Mesenchymal stem cell of the bone marrow (primary cell): ENCODE measurements around a stretch of chr13.

DNA sequence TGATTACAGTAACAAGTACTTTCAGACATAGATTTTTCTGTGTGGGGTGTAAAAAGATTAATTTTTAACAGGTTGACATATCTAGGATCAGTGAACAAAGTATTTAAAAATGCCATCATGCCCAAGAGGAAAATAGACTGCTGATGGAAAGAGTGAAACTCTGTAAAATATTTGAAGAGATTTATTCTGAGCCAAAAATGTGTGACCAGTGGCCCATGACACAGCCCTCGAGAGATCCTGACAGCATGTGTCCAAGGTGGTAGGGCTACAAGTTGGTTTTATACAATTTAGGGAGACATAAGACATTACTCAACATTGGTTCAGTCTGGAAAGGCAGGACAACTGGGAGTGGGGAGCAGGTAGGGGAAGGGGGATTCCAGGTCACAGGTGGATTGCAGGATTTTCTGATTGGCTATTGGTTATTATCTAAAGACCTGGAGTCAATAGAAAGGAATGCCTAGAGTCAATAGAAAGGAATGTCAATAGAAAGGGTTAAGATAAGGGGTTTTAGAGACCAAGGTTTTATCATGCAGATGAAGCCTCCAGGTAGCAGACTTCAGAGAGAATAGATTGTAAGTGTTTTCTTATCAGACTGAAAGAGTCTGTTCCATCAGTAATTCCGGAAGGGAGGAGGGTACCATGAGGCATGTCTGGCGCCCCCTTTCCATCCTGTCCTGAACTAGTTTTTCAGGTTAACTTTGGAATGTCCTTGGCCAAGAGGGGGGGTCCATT is 29.1 kb downstream of the TNFRSF19 start:
- CAGE, long polyA plus RNA = no peak

DNA sequence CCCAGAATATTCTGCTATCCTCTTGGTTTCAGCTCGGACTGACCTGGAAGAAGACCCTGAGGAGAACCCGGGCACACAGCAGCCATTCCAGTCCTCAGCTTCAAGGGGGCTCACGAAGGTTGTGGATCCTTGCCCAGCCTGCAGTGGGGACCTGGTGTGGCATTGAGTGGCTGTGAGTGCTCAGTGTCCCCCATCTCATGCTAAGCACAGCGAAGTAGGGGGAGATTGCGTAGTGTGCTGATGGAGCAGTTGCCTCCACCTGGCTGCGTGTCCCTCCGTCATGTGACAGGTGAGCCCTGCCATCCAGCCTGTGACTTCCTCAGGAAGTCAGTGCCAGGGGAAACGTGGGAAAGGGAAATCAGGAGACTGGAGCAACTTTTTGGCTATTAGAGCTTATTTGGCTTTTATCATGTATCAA is 127.0 kb upstream of the SPATA13 start:
- CAGE, long polyA plus RNA = no peak

GRCh38 chr13:24052602-24053036 is 107.9 kb upstream of the SPATA13 start:
- CAGE, long polyA plus RNA = no peak

DNA sequence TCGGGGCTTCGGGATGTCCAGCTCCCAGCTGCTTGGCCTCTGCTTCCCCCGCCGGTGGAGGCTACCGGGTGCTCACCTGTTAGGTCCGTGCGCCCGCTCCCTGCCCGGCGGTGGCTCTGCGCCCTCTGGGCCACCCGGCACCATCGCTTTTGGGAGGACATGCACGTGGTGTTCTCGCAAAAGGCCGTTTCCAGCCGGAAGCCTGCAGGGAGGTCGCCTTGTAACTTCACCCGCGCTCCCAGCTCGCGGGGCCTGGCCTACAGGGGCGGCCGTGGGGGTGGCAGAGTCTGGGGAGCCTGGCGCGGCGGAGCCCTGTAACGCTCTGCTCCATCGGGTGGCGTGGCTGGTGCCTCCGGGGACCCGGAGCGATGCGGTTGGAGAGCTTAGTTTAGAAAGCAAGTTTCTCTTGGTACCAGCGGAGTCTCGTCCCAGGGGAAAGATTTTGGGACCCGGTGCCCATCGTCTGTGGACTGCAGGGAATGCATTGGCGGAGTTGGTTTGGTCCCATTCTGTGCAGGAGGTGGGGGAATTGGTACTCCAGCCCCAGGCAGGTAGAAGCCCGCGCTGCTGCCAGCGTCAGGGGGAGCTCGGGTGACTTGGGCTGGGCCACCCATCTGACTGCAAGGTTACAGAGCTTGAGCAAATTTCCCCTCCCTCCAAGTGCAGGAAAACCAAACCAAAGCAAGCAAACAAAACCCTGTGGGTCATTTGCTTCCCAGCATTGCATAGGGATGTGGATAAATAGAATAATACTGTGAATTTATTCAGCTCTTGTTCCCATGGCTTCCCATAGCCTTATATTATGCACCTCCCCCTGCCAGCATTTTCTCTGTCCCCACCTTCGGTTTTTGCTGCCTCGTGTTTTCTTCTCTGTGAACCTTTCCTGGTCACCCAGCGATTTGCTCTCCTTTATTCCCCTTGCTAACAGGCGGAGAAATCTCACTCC is 780 bp downstream of the SPATA13 start:
- CAGE, long polyA plus RNA = no peak

DNA sequence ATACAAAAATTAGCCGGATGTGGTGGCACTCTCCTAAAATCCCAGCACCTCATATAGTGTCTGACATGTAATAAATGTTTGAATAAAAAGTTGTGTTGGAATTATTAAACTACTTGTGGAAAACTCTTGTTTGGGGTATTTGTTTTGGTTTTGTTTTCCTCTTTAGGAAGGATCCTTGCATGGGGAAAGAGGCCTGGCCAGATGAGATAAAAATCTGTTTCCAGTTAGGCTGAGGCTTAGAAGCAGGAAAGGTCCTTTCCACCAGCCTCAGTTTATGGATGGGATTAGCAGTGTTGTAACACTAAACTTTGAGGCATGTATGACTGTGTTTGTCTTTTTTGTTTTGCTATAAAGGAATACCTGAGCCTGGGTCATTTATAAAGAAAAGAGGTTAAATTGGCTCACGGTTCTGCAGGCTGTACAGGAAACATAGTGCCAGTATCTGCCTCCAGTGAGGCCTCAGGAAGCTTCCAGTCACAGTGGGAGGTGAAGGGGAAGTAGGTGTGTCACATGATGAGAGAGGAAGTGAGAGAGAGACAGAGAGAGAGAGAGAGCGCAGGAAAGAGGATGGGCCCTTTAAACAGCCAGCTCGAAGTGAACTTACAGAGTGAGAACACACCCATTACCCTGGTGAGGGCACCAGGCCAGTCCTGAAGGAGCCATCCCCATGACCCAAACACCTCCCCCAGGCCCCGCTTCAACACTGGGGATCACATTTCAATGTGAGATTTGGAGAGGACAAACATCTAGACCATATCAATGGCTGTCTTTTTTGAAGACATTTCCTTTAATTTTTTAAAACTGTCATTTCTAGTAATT is 21.6 kb downstream of the SPATA13 start:
- CAGE, long polyA plus RNA = no peak

GRCh38 chr13:24203673-24204432 is 43.3 kb downstream of the SPATA13 start:
- CAGE, long polyA plus RNA = no peak

- CAGE, long polyA plus RNA = no peak
These were observed 63.5 kb upstream of the C1QTNF9 start for GRCh38 chr13:24245749-24246418.

DNA sequence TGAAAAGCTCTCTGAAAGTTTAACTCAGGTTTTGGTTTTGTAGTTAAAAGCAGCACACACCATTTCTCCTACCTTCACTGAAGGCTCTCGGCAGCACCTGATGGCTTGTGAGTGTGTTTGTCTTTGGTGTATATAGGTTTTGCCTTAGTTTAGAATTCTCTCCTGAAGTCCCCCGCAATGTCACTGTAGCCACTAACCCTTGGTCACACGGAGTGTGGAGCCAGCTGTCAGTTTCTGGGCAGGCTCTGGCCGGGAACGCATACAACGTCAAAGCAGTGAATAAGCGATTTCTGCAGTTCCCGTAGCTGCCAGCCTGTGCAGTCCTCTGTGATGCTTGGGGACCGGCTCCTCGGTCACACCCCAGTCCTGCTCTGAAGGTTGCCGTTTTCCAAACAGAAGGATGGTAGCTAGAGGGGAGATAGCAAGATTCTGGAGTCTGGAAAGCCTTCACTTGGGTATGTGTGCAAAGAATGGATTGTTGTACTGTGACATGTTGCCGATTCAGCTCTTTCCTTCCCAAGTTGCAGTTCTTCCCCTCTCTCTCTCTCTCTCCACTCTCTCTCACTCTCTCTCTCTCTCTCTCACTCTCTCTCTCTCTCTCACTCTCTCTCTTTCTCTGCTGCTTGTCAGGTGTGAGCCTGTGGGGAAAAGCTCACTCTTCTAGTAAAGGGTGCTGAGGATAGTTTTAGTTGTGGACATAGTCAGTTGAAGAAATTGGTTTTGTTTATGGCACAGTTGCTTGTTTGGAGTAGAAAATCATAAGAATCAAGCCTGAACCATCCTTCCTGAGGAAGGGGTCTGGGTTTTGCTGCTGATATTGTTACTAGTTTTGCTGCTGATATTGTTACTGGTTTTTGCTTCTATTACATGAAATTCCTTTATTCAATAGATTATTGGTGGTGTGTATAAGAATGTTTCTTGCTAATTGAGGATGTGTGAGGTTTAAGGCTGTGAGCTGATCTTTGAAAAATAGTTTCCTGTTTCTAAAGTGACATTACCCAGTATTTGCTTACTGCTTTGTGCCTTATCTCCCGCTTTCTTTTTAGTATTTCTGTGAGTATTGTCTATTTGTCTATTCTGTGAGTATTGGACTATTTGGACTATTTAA is 38.6 kb upstream of the C1QTNF9 start:
- CAGE, long polyA plus RNA = no peak

DNA sequence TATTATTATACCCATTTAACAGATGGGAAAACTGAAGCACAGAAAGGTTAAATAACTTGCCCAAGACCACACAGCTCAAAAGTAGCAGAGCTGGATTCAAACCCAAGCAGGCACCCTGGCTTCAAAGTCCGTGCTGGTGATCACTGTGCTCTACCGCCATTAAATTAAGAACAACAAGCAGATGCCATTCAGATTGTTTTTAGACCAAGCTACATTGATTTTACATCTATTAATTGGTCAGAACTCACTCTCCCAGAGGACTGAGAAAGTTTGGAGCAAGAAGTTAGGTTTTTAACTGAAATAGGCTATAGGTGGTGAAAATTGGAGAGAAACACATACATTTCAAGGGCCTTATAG is 13.6 kb upstream of the C1QTNF9 start:
- CAGE, long polyA plus RNA = no peak

DNA sequence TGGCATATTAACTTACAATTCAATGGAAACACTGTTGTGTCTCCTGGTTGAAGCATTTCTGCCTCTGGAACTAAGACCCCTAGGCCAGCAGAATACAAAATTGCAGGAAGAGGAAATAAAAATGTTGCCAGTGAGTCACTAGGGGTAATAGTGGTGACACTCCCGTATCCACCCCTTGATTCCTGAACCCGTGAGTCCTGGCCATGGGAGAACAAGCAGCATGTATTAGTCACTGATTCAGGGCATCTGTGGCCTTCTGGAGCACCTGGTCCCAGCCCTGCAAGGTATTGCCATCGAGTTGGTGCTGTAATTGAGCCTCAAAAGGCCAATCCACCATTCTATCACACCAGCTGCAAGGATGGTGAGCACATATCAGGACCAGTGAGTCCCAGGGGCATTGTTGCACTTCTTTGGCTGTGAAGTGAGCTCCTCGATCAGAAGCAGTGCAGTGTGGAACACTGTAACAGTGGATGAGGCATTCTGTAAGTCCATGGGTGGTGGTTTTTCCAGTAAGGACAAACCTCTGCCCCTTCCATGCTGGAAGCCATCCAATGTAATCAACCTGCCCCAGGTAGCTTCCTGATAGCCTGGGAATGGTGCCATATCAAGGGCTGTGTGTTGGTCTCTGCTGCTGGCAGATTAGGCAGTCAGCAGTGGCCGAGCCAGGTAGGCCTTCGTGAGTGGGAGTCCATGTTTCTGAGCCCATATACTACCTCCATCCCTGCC is 39.5 kb downstream of the C1QTNF9 start:
- CAGE, long polyA plus RNA = no peak

- CAGE, long polyA plus RNA = no peak
These were observed 74.2 kb upstream of the ATP12A start for GRCh38 chr13:24606015-24606385.

- CAGE, long polyA plus RNA = no peak
These were observed 5.4 kb downstream of the ATP12A start for GRCh38 chr13:24685678-24685877.

DNA sequence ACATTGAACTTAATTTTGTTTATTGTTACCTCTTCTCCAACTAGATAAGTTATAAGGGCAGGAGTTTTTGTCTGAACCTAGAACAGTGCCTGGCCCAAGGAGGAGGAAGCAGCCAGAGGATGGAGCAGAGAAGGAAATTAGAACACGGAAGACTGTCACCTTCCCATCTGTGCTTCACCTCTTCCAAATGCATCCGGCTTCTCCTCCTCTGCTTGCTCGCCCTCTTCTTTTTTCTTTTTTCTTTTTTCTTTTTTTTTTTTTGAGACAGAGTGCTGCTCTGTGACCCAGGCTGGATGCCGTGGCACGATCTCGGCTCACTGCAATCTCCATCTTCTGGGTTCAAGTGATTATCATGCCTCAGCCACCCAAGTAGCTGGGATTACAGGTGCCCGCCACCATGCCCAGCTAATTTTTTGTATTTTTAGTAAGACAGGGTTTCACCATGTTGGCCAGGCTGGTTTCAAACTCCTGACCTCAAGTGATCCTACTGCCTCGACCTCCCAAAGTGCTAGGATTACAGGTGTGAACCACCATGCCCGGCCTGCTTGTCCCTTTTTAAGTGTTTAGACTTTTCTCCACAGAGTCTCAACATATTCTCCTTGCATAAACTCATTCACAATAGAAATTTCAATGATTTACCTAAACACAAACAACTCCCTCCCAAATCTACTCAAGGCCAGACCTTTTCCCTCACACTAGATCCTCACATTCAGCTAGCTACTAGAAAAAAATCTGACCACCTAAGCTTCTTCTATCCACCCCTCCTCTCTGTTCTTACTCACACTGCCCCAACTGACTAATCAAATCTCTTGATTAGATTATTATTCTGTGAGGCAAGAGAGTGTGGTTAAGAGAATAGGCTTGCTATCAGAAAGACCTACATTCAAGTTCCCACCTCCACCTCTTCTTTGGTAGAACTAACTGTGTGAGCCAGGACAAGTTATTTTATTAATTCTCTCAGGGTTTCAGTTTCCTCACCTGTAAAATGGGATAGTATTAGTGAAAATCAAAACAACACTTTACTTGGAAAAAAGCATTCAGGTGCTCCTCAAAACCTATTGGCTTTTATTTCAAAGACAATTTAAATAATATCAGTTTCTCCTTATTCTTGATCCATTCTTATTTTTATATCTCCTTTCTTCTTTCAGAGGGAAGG is 4.5 kb downstream of the MTMR6 start:
- CAGE, long polyA plus RNA = no peak

DNA sequence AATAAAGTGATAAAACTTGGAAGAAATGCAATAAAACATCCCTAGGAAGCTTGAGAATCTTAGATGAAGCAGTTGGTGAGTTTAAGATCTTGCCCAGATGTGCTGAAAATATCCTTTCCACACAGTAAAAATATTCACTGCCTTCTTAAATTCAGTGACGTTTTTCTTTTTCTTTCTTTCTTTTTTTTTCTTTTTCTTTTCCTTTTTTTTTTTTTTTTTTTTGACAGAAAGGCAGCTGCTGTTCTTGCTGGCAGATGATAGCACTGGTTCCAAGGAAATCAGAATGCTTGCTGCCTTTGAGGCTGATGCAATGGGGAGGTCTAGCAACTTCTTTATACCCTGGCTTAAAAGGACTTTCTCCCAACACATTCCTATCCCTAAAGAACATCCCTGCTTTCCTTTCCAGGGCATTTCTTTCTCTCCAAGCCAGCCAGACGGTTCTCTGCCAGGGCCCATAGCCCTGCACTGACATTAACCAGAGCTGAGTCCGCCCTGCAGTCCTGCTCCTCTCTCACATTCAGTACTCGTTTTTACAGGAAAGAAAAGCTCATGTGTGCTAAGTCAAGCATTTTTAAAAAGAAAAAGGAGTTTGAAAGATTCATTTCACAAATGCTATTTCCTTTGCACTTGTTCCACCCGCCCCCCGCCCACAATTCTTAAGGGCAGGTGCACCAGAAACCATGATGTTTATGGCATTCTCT is 133.9 kb upstream of the WASF3 start:
- CAGE, long polyA plus RNA = no peak

GRCh38 chr13:26460611-26460901 is 96.9 kb upstream of the WASF3 start:
- CAGE, long polyA plus RNA = no peak

GRCh38 chr13:26785720-26786459 is 25.3 kb upstream of the GPR12 start:
- CAGE, long polyA plus RNA = no peak

GRCh38 chr13:26941474-26942115 is 181.0 kb upstream of the GPR12 start:
- CAGE, long polyA plus RNA = no peak

GRCh38 chr13:26954635-26955509 is 194.3 kb upstream of the GPR12 start:
- CAGE, long polyA plus RNA = no peak

GRCh38 chr13:27042964-27043364 is 128.6 kb downstream of the USP12 start:
- CAGE, long polyA plus RNA = no peak

DNA sequence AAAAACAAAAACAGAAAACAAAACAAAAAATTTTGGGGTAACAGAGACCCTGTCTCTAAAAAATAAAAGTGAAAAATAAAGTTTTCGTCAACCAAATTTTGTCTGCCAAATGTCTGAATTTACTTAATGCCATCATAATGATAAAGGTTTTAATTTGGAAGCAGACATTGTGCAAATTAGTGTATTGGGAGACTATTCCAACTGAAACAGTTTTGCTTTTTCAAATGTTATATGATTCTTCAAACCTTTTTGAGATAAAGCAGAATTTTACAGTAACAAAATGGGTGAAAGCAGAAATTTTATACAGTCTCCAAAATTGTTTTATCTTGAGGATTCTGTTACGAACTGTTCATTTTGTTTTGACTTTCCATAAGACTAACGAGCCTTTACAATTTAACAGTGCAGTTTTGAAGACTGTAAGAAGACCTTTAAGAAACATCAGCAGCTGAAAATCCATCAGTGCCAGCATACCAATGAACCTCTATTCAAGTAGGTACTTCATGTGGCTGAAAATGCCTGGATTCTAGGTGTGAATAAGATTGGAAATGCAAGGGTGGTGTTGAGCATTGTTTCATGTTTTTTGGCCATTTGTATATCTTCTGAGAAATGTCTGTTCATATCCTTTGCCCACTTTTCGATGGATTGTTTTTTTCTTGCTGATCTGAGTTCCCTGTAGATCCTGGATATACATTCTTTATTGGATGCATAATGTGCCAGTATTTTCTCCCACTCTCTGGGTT is 5.9 kb downstream of the GTF3A start:
- CAGE, long polyA plus RNA = no peak